Gastrocnemius medialis (tissue), 3 donors: ENCODE measurements around the genes GNL3, NEK4, TKT and DCP1A.

- PRO-cap = no peak
- RAMPAGE, long total RNA, 3 experiments = no peak in any of the 3 experiments
These were observed 3.9 kb upstream of the GNL3 start for GRCh38 chr3:52681592-52682579.

- PRO-cap = bidirectional peak, plus-strand start at chr3:52685677, minus-strand start at chr3:52685541; bidirectional peak, plus-strand start at chr3:52686032, minus-strand start at chr3:52685882
- RAMPAGE, long total RNA, 3 experiments = start-site peak on the plus strand in 3 of 3 experiments, at chr3:52685979-52686159 at its widest, 9 to 255 reads per replicate
These were observed at the start of gene GNL3 for GRCh38 chr3:52685344-52686581. GNL3 (plus strand) TSS chr3:52686032.

- PRO-cap = no peak
- RAMPAGE, long total RNA, 3 experiments = no peak in any of the 3 experiments
These were observed 31.4 kb downstream of the NEK4 start for GRCh38 chr3:52739294-52739724.

GRCh38 chr3:52770456-52771757, at the start of gene NEK4:
NEK4 (minus strand) TSS chr3:52770940.
- PRO-cap = bidirectional peak, plus-strand start at chr3:52771028, minus-strand start at chr3:52770940; unidirectional peak, minus-strand start at chr3:52771263
- RAMPAGE, long total RNA, 3 experiments = start-site peak on the minus strand in 1 of 3 experiments, at chr3:52770752-52770940 at its widest, 5 to 62 reads per replicate

- PRO-cap = bidirectional peak, plus-strand start at chr3:52842624, minus-strand start at chr3:52842548; bidirectional peak, plus-strand start at chr3:52843360, minus-strand start at chr3:52843313
- RAMPAGE, long total RNA, 3 experiments = no peak in any of the 3 experiments
These were observed 7.9 kb upstream of the MUSTN1 start for GRCh38 chr3:52842197-52843568.

- PRO-cap = no peak
- RAMPAGE, long total RNA, 3 experiments = no peak in any of the 3 experiments
These were observed 11.6 kb upstream of the MUSTN1 start for GRCh38 chr3:52846121-52847052.

DNA sequence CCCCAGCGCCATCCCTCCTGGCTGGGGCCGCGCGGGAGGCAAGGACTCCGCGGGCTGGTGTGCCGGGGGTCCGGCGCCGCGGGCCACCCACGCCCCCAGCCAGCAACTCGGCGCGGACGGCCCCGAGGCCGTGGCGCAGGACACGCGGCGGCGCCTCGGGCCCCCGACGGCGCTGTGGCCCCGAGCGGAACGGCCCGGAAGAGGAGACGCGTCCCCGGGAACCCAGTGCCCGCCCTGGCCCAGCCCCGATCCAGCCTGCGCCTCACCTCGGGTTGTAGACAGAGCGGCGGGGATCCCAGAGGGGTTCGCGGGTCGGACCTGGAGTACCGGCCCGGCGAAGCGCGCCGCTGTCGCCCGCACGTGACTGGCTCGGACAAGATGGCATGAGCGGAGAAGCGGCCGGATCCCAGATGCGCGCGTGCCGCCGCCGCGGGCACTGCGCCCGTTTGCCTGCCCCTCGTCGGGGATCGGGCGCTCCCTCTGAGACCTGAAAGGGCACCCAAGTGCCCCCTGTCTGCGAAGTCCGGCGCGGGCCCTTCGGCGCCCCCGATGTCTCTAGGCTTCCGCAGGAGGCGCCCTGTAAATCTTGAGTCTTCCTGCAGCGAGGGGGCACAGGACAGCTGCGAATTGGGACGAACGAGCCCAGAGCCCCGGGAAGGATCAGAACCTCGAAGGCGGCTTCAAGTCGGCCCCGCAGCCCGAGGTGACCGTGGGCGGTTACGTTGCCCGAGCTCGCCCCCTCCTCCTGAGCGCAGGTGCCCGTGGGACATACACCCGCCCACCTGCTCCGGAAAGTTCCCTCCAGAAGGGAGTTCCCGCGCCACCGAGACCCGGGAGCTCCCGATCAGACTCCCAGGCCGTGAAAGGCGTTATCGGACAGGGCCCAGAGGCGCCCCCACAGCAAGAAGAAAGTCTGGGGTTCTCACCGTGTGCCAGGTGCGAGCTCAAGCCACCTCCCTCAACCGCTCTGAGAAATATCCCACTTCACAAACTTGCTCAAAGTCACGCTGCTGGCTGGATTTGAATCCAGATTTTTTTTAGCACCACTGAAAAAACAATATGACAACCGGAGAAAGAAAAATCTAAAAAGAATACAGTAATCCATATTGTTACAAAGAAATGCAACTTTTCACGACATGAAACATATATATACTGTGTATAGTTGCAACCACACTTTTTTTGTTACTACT, 716 bp upstream of the SFMBT1 start:
- PRO-cap = bidirectional peak, plus-strand start at position 404 of the sequence, minus-strand start at position 345 of the sequence; unidirectional peak, minus-strand start at position 448 of the sequence; unidirectional peak, minus-strand start at position 512 of the sequence
- RAMPAGE, long total RNA, 3 experiments = start-site peak on the minus strand in 2 of 3 experiments, centred at positions 356 to 398 of the sequence, 28 to 49 reads per replicate

GRCh38 chr3:53140821-53141357, 10.7 kb upstream of the RFT1 start:
- PRO-cap = no peak
- RAMPAGE, long total RNA, 3 experiments = no peak in any of the 3 experiments

DNA sequence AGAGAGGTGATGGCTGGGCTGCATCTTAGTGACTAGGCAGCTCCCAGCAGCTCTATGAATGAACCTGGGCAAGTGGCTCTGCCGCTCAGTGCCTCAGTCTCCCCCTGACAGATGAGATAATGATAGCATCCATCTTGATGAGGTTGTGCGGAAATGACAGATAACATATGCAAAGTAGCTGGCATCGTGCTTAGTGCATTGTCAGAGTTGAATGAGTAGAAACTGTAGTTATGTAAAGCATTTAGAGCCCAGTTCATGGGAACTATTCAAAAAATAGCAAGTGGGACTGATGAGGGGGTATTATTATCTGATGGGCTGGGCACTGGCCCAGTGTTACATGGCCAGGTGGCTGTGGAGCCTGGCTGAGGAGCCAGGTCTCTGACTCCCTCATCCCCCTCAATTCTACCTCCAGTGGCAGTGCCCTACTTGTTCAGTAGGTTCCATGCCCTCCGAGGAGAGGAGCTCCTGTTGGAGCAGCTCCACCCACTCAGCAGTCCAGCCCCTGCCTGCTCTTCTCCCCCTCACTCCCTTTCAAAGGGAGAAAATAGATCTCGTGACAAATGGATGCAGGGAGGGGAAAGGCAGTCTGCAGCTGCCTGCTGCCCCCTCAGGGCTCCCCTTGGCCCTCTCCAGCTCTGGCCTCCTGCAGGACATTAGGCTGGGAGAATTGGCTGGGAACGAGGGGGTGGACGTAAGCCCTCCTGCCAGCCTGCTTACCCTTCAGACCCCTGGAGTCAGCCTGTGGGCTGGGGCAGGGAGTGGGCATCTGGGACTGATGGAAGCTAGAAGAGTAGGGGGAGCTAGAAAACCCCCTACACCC, 6.7 kb downstream of the PRKCD start:
- PRO-cap = no peak
- RAMPAGE, long total RNA, 3 experiments = no peak in any of the 3 experiments

DNA sequence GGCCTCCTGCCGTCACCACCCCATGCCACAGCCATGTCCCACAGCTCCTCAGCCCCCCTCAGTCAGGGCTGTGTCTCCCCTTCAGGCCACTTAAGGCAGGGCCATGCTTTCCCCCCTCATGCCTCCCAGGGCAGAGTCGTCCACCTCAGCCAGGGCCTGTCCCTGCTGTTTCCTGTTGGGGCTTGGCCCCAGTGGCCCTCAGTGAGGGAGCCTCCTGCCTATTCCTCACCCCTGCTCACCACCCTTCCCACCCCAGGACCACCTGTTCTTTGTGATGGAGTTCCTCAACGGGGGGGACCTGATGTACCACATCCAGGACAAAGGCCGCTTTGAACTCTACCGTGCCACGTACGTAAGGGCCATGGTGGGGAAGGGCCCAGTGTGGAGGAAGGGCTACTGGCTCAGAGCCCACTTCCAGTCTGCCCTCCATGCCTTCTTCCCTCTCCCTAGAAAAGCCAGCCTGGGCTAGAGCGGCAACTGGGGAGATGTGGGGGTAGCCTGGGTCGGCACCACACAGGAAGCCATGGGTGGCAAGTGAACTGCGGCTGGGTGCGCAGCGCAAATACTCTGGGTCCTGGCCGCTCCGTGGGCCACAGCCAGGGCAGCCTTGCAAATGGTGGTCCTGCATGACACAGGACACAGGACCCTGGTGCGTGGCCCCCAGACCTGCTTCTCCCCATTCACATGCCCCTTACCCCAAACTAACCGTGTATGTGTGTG, 25.5 kb downstream of the PRKCD start:
- PRO-cap = no peak
- RAMPAGE, long total RNA, 3 experiments = no peak in any of the 3 experiments

DNA sequence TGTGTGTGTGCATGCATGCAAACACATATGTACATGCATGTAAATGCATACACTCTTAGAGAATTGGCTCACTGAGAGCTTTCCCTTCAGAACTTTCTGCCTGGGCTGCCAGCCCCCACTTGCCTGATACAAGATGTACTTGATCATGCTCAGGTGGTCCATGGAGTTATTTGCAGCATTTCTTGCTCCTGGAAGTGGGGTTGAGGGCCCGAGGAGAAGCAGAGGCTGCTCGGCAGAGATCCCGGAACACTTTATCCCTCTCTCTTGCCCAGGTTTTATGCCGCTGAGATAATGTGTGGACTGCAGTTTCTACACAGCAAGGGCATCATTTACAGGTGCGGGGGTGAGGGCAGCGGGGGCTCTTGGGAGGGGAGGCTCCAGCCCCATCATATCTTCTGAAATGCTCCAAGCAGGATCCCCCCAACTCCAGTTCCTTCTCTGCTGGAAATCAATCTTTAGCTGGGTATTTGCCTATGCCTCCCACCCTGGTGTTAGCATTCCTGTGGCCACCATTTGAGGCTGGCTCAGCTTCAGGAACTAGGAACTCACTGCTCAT, 26.1 kb downstream of the PRKCD start:
- PRO-cap = no peak
- RAMPAGE, long total RNA, 3 experiments = no peak in any of the 3 experiments

DNA sequence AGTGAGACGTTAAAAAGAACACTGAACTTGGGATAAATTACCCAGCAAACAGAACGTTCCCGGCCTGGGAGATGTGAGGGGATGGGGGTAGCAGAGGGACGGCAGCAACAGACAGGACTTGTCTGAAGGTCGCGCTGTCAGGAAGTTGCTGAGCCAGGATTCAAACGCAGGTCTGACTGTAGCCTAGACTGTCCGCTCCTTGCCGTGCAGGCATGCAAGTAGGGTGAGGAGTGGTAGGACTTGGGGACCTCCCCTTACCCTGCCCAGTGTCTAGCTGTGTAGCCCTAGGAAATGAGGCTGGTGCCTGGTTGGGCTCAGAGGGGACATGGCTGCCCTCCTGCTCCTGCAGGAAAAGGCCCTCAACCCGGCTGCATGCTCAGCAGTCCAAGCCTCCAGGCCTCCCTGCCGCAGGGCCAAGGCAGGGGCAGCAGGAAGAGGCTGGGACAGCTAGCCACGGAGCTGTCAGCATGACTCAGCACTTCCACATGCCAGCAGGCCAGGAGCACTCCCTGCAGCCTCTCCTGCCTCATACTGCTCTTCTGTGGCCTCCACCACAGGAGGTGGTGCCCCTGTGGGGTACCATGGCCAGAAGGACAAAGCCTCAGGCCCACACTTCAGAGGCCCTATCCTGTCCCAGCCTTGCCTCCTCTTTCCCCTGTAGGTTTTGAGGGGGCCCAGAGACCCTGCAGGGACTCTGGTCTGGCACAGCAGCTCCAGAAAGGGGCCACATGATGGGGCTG, 19.8 kb downstream of the TKT start:
- PRO-cap = no peak
- RAMPAGE, long total RNA, 3 experiments = no peak in any of the 3 experiments

GRCh38 chr3:53255379-53256401, at the start of gene TKT:
TKT (minus strand) TSS chr3:53256022.
- PRO-cap = unidirectional peak, minus-strand start at chr3:53256022
- RAMPAGE, long total RNA, 3 experiments = start-site peak on the minus strand in 1 of 3 experiments, at chr3:53255950-53256025 at its widest, 349 reads per replicate

GRCh38 chr3:53346958-53348219, at the start of gene DCP1A:
DCP1A (minus strand) TSS chr3:53347543.
- PRO-cap = bidirectional peak, plus-strand start at chr3:53347797, minus-strand start at chr3:53347543
- RAMPAGE, long total RNA, 3 experiments = start-site peak on the minus strand in 2 of 3 experiments, at chr3:53347520-53347534 at its widest, 27 to 46 reads per replicate

- PRO-cap = no peak
- RAMPAGE, long total RNA, 3 experiments = no peak in any of the 3 experiments
These were observed 23.3 kb upstream of the DCP1A start for GRCh38 chr3:53370487-53371190.

DNA sequence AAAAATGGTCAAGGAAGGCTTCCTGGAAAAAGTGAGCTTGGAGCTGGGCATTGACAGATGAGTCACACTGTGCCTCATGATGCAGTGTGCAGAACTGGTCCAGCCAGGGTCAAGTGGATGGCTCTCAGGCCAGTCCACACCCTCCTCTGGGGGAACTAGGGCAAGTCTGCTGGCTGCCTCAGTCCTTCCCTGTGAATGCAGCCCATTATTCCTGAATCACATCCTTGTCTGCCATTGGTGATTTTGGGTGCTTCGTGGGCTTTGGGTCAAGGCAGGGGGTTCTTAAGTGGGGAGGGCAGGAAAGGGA, 76.4 kb downstream of the CACNA1D start:
- PRO-cap = no peak
- RAMPAGE, long total RNA, 3 experiments = no peak in any of the 3 experiments

- PRO-cap = no peak
- RAMPAGE, long total RNA, 3 experiments = no peak in any of the 3 experiments
These were observed 97.5 kb downstream of the CHDH start for GRCh38 chr3:53748537-53749259.

DNA sequence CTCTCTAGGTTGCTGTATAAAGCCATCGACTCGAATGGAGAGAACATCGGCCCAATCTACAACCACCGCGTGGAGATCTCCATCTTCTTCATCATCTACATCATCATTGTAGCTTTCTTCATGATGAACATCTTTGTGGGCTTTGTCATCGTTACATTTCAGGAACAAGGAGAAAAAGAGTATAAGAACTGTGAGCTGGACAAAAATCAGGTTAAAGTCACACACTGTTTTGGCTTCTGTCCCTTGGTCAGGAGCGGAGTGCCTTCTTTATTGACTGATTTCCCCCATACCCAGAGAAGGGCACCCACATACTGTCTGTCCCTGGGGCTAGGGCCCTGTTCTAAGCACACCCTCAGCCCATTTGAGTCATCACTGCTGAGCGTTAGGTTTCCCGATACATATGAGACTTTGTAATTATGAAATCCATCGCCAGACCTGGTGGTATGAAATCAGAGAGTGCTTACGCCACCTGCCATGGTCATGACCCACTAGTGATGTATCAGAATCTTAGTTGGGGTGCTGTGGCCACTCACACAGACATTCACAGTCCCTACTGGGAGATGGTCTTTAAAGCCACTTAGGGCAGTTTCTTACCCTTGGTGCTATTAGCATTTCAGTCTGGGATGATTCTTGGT, 96.8 kb downstream of the CHDH start:
- PRO-cap = no peak
- RAMPAGE, long total RNA, 3 experiments = no peak in any of the 3 experiments

DNA sequence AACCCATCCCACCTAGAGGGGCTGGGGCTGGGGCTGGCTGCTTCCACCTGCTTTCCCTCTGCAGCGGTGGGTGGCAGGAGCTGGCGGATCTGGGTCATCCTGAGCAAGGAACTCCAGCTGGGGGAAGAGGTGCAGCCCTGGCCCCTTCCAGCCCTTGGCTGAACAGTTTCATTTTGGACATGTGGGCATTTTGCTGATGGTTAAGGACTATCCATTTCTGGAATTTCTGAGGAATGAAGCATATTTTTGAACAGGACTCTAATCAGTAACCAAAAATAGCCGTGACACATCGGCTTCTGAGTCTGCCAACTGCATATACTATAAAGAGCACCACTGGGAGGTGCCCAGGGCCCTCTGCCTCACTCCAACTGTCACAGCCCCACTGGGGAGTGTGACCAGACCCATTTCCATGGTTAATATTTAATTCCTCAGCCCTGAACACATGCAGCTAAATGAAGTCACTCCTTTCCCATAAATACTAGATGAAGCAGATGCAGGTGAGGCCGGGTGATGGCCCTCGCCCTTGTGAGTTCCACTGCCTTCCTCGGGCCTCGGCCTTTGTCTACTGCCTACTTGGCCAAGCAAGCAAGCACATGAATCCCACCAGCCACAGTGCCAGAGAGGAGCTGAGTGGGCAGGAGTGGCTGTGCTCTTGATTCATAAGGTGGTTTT, 39.7 kb downstream of the CHDH start:
- PRO-cap = no peak
- RAMPAGE, long total RNA, 3 experiments = no peak in any of the 3 experiments

- PRO-cap = no peak
- RAMPAGE, long total RNA, 3 experiments = no peak in any of the 3 experiments
These were observed 204 bp downstream of the IL17RB start for GRCh38 chr3:53846664-53846879.